Daoy (cell line): ENCODE results near the gene KCNK13.

DNA sequence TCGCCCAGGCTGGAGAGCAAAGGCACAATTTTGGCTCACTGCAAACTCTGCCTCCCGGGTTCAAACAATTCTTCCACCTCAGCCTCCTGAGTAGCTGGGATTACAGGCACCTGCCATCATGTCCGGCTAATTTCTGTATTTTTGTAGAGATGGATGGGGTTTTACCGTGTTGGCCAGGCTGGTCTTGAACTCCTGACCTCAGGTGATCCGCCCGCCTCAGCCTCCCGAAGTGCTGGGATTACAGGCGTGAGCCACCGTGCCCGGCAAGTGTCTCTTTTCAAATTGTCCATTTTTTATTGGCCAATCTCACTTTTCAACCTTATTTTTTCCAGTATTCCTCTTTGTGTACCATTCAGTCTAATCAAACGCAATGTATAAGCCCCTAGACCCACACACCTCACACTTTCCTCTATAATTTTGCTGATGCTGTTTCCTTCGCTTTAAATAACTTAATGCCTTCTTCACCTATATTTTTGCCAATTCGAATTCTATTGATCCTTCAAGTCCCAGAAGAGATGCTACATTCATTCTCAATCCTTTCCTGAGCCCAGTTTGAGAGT is 167.8 kb upstream of the FOXN3 start:
- RAMPAGE, long total RNA: no peak

DNA sequence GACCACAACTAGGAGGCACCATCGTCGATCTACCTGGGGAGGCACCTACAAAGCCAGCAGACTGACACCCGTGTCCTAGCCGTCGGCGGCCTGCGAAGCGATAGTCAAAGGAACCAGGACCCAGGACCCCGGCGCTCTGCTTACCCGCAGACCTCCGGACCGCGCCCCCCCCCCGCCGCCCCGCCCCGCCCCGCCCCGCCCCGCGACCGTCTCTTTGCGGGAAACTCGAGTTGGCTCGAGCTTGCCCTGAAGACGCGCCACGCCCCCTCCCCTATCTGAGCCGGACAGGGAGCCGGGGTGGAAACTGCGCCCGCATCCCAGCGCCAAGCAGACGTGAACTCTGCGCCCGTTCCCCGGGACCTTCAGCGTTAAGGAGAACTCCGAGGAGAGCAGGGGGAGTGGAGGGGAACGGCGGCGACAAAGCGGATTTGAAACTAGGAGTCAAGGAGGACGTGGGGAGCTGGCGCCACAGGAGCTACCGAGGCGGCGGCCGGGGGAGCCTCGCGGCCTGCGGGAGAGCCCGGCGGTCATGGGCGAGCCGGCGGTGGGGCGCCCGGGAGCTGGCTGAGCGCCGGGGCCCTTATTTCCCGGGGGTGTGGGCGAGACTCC is at the start of gene KCNK13:
Gene KCNK13 (plus strand): TSS at position 447 of the 609 bp plus-strand sequence.
- RAMPAGE, long total RNA: no peak

- RAMPAGE, long total RNA: no peak
Measured at GRCh38 chr14:90381347-90381953, 15.4 kb upstream of the CALM1 start.

DNA sequence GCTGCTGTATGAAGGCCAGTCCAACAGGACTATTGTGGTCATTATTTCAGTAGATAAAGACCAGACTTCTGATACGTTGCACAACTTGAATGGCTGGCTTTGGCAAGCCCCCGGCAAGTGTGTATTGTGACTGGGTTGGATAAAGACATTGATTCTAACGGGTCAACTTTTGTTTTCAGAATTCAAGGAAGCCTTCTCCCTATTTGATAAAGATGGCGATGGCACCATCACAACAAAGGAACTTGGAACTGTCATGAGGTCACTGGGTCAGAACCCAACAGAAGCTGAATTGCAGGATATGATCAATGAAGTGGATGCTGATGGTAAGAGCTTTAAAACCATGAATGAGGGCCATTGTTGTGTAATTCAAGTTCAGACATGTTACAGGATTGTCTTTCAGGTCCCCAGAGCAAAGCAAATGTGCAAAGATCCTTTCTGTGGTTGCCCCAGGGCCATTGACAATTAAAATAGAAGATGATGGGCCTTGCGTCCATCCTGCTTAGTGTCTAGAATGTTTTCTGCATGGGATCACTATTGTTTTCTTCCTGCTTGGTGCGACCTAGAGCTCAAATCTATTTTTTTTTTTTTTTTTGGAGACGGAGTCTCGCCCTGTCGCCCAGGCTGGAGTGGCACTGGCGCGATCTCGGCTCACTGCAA is 4.4 kb downstream of the CALM1 start:
- RAMPAGE, long total RNA: no peak

DNA sequence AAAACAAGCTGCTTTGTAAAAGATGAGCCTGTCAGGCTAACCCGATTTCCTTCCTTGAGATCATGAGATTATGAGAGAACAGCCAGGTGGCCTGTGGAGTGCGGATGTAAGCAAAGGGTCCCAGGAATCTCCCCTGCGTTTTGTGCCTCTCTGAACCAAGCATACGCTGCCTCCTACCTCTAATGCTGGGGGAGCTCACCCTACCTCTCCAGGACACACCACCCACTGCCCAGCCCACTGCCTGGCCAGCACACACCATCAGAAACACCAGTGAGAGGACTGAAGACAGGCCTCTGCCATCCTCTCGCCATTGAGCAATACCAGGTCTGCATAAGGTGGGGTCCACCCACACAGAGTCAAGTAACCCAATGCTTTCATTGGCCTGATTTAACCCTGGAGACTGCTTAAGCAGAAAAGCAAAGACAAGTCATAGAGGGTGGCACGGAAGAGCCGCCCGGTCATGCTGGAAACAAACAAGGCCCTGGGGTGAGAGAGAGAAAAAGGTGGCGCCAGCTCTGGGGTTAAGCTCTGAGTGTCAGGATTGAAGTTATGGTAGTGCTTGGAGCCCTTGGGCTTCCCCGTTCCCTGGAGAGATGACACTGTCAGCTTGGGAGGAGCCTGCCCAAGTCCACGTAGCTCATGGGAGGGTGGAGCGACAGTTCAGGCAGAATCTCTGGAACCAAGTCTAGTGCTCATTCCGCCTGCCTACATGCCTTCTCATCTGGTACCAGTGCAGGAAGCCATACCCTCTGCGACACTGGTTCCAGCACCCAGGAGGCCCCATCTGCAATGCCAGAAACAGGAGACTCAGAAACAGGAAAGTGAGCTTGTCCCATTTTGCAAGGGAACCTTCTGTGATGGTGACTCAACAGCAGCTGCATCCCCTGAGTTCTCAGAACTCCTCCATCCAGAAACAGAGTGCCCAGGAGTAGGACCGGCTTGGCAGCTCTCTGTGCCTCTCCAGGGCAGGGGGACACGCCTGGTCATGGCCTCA is 46.7 kb downstream of the CALM1 start:
- RAMPAGE, long total RNA: no peak

GRCh38 chr14:90453152-90454097 is 56.6 kb downstream of the CALM1 start:
- RAMPAGE, long total RNA: no peak

DNA sequence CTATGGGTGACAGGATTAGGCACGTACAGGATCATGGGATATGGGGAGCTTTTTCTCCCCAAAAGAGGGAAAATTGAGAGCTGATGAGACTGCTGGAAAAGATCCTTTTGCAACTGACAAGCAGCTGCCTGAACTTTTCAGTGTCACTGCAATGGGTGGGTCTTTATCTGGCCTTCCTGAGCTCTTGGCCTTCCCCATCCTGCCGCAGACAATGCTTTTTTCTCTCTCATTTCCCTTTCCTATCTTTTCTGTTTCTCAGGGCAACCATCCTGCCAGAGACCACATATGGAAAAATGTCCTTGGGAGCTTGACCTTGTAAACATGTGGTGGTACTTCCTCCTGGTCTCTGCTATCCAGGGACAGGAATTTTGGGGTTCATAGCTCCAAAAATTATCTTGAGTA is 75.8 kb downstream of the CALM1 start:
- RAMPAGE, long total RNA: no peak

DNA sequence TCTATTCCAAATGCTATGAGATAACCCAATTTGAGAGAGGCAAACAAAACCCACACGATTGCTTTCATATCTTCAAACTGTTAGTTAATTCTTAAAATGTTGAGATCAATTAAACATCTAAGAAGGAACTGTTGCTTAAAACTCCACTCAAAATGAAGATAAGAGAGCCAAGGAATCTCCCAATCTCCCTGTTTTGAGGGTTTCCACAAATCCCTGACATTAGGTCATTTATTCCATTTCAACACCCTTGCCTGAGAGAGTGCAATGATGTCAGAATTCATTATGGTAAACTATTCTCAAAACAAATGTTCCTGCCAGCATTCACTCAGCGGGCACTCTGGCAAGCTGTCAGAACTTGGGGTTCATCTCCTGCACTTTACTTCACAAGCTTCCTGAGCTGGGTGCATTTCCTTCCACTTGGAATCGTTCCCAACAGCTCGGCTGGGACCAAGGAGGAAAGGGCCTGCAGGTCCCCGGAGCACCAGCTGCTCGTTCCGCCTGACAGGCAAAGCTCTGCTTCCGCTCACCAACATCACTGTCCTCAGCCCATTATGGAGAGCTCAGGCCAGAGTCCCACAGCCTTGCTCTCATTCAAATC is 117.8 kb downstream of the TTC7B start:
- RAMPAGE, long total RNA: no peak

GRCh38 chr14:90780441-90781036 is 35.7 kb downstream of the TTC7B start:
- RAMPAGE, long total RNA: no peak

DNA sequence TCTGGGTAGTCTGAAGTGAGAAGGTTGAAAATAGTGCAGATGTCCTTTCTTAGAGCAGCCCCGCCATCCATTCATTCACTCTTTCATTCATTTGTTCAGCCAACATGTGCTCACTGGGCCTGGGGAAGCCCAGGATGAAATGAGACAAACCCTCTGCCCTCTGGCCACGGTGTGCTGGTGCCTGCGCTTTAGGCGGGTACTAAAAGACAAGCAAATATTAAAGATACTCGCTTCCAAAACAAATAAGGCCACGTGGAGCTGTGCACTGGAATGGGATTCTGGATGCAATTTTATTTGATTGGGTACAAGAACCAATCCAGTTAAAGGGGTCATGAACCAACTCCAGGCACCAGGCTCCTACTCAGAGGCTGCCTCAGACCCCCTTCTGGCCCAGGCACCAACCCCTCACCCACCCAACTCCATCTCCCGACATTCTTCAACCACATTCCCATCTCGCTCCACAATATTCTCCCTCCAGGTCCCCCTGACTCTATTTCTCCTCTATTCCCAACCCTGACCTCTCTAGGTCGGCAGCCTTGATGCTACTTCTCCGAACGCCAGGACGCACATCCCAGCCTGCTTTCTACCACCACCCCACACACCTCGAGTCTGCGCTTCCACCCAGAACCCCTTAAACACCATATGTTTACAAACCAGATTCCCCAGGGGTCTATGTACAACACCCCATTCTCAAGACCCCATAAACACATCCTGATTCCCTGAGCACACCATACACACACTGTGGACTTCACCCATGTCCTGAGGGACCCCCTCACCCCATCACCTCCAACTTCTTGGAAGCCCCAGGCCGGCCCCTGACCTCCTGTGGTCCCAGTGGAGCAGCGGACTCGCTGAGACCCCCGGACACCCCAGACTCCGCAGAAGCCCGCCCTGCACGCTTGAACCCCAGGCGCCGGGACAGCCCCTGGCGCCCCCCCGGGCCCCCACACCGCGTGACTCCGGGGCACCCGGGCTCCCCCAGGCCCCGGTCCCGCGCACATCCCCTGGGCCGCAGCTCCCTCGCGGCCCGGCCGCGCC is 870 bp downstream of the TTC7B start:
- RAMPAGE, long total RNA: no peak

DNA sequence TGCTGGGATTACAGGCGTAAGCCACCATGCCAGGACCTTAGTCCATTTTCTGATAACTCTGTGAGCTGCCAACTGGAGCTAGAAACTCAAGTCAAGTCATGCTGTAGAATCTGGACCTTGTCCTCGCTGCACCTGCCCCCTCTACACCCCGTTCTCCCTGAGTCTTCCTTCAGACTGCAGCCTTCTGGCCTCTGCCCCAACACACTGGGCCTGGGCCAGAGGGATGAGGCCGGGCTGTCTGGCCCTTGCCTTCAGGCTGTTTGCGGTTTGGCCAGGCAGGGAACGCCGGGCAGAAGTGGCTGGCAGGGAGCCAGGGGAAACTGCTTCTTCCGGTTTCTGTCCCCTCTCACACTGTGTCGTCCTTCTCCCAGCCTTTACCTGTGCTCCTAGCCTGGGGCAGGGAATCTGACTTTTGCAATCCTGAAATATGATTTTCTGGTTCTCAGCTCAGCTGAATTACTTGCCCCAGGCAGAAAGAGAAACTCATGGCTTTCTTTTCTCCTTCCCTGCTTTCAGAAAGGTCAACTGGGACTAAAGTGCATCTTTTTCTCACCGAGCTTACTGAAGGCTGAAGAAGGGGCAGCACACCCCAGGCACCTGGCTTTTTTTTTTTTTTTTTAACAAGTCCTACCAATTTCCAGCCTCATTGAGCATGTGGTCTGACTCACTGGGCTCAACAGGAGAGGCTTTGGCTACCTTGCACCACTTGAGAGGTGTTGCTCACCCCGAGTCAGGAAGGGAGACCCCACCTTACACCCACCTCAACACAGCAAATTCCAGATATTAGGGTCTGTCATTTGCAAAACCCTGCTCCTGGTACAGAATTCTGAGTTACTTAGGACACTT is 13.7 kb downstream of the DGLUCY start:
- RAMPAGE, long total RNA: no peak

DNA sequence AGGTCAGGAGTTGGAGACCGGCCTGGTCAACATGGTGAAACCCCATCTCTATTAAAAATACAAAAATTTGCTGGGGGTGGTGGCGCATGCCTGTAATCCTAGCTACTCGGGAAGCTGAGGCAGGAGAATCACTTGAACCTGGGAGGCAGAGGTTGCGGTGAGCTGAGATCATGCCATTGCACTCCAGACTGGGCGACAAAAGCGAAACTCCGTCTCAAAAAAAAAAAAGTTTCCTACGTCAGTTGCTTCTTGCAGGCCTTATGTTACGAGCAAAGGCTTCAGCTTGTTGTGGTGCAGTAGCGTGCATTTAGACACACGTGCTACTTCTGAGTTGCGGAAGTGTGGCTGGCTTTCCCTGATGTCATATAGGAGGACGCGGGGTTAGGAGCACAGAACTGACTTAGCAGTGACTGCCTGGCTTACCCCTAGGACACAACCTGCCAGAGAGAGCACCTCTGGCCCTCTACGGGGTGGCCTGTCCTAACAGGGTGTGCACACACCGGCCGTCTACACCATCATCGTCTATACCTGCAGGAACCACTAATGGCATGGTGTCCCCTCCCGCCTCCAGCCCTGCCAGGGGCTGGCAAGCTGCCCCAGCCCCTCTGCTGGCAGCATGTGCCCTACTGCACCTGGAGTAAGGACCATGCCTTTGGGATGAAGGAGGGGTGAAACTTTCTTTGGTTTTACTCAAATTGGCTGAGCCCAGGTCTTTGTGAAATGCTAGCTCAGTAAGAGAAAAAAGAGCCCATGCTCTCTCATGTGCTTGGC is 1.6 kb upstream of the GPR68 start:
- RAMPAGE, long total RNA: no peak

- RAMPAGE, long total RNA: no peak
Measured at GRCh38 chr14:91264194-91265262, 20.0 kb upstream of the GPR68 start.

DNA sequence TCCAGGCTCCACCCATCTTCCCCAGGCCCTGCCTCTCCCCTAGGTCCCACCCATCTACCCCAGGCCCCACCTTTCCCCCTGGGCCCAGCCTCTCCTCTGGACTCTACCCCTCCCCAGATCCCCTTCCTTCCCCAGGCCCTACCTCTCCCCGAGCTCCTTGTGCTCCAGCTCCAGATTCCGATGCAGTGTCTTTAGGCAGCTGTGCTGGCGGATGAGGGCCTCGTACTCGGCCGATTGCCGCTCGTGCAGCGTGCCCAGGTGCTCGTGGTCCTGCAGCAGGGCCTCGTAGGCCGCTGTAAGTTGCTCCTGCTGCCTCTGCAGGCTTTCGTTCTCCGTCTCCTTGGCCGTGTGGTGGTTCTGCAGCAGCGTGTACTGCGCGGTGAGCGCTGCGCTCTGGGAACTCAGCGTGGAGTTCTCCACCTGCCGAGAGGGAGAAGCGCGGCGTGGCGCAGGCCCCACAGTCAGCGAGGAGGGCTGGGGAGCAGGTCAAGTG is 59.1 kb upstream of the GPR68 start:
- RAMPAGE, long total RNA: no peak

GRCh38 chr14:91317471-91318123 is 73.1 kb upstream of the GPR68 start:
- RAMPAGE, long total RNA: no peak

DNA sequence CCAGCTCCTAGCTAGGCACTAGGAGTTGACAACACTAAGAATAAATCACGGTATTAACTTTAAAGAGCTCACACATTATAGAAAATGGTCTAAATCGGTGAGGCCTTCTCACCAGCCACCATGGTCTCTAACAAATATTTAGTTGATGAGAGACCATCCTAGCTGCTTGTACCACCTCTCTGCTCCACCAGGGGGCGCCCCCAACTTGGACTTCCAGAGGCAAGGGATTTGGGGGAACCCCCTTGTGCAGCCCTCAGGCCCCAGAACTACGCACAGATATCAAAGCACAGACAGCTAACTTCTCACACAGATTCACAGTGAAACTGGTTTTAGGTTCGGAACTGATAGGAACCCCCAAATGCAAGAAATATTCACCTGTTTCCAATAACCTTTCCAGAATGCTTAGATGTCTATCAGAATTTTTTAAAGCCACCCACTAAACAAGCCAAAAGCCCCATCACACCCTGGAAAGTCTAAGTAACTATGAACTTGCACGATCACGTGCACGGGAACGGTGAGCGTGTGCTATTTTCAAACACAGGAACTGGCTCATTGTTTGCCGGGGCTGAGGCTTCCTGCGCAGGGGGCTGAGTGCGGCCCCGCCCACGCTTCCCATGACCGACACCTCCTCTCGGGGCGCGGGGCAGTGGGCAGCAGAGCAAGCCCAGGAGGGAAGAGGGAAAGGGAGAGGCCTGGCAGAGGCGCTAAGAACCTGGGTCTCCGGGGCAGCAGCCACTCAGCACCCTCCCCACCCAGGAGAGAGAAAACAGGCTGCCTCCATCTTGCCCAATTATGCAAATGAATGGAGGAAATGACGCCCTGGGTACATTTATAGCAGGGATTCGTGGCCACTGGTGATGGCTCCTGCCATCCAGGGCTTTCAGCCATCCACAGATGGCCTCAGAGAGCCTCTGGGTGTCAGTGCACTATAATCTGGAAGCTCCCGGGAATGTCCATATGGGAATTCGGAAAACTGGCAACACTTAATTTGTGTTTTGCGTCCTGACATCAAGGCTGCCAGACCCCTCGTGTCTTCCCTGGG is 79.4 kb upstream of the GPR68 start:
- RAMPAGE, long total RNA: no peak

DNA sequence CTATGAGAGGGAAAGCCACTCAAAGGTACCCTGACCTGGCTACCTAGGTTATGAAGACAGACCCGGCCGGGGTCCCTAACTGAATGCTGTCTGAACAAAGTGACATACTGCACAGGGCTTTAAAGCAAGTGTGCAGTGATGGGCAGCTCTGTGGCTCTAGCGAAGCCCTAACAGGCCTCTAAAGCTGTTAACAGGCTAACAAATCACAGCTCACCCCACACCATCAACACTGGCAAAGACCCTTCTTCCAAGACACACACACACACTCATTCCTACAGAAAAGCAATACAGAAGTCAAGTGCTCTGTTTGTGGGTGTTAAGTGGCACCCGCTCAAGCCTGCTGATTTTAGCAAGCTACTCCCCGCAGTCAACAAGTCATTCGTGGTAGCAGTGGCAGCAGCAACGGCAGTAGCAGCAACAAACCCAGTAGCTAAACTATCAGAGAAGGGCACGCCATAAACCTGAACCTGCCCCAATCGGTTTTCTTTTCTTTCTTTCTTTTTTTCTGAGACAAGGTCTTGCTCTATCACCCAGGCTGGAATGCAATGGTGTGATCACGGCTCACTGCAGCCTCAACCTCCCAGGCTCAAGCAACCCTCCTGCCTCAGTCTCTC is 80.7 kb upstream of the GPR68 start:
- RAMPAGE, long total RNA: no peak

DNA sequence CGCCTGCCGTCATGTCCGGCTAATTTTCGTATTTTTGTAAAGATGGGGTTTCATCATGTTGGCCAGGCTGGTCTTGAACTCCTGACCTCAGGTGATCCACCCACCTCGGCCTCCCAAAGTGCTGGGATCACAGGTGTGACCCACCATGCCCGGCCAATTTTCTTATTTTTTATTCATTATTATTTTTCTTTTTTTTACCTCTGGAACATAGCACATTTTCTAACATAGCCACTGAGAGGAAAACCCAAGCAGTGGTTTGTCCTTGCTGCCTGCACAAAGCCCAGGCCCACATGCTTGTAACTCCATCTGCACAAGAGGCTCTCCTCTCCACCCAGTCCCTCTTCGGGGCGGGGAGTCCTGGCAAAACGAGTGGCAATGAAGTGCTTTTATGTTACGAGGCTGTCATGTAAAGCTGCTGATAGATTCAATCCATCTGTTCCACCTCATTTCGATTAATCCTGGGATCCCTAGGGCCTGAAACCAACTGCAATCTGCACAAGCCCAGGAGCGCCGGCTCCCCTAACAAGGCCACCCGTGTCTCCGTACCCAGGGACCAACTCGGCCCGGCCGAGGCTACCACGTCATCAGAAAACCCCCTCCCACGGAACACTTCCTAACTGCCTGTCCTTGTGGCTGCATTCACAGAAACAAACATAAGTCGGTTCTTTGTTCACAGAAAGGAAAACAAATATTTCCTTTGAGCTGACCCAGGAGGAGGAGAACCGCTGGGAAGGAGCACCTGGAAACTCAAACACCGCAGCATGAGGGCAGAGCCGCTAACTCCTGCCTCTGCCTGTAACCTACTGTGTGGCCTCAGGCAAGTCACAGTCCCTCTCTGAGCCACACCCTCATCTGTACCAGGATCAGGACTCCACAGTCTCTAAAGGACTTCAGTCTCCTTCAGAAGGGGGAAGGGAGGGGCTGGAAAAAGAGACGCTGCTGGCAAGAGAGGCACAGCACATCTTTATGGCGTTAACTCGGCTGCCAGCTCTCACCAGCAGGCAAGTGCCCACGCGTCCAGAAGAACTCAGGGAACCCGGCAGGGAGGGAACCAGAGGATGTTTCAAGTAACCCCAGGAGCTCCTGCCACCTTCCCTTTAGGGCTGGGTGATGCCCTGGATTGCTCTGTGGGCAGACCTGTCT is 47.9 kb downstream of the CCDC88C start:
- RAMPAGE, long total RNA: no peak

GRCh38 chr14:91554945-91555445 is 44.9 kb upstream of the PPP4R3A start:
- RAMPAGE, long total RNA: no peak

GRCh38 chr14:91573666-91573899 is 63.5 kb upstream of the PPP4R3A start:
- RAMPAGE, long total RNA: no peak